ENCODE data around the gene LRRC27.

DNA sequence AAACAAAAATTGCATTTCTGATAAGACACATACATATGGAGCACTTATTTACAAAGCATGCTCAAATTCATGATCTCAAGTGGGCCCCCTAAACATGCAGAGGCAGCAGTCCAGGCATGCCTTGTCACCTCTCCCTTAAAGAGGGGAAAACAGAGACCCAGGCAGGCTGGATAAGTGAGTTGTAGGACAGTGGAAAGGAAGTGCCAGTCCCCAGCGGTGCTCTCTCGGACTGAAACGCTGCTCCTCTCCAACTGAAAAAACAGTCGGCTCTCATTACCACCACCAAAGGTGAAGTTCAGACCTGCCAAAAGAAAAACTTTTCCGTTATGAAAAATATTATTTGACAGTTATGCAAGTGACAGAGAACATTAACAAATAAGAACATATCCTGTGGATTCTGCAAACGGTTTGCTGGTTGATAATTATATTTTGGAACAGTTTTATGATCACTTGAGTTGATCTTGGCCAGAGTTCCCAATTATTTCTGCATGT lies 82.5 kb downstream of the PTPRE start:
- RAMPAGE, long total RNA = no peak
- RRBS = no CpG with 5 or more reads among the region's 6 CpGs

- RAMPAGE, long total RNA = no peak
- RRBS = no CpG with 5 or more reads among the region's 10 CpGs
These were observed 89.9 kb downstream of the PTPRE start for GRCh38 chr10:127996593-127997508.

DNA sequence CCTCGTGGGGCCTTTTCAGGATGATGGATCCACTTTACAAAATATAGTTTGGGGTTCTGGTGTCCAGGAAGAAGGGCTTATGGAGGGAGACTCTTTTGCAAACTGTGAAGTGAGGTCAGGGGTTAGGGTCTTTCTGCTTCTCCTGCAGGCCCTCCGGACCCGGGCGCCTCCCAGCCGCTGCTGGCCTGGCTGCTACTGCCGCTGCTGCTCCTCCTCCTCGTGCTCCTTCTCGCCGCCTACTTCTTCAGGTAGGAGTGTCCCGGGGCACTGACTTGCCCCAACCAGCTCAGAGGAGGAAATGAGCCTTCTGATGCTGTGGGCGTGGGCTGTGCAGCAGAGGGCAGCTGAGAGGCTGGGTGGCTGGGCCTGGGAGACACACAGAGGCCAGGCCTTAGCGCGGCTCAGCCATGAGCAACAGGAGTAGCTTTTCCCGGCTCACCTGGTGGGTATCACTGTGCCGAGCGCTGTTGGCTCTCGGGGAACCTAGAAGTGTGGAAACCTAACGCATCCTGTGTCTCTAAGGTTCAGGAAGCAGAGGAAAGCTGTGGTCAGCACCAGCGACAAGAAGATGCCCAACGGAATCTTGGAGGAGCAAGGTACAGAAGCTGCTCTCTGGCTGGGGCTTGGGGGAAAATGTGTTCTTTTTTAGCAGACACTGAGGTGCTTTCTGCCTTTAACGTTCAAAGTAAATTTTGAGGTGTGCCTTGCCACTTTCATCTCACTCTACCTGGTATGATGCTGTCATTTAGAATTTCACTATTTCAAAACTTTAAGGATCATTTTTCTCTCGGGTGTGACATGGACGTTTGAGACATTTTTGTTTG lies 78.8 kb downstream of the MKI67 start:
- RAMPAGE, long total RNA = no peak
- RRBS = 58% methylated on average over 6 of the region's 23 CpGs

- RAMPAGE, long total RNA = no peak
- RRBS = no CpG with 5 or more reads among the region's 5 CpGs
These were observed 75.3 kb downstream of the MKI67 start for GRCh38 chr10:128050660-128051541.

DNA sequence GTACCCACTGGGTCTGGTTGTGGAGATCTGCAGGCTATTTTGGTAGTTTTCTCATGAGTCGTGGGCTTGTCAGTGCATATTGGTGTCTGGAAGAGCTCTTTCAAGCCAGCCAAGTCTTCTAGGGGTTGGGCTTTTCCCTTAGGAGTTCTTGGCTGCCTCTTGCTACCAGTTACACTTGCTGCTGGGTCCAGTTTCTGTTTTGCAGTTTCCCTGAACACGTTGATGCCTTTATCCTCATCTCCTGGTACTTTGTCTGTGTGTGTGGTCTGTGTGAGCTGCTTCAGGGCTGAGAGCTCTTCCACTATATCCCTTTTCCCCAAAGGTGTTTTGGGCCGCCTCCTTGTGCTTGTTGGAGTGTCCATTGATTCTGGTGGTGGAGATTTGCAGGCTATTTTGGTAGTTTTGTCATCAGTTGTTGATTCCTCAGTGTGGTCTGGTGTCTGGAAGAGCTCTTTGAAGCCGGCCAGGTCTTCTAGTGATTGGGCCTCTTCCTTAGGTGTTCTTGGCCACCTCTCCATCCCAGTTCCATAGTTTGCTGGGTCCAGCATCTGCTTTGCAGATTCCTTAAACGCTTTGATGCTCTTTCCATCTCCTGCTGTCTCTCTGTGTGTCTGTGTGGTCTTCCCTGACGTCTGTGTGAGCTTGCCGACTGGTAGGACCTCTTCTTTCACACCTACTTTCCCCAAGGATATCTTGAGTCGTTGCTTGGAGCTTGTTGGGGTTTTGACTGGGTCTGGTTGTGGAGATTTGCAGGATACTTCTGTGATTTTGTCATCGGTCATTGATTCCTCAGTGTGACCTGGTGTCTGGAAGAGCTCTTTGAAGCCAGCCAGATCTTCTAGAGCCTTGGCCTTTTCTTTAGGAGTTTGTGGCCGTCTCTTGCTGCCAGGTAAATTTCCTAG lies 20.8 kb downstream of the MKI67 start:
- RAMPAGE, long total RNA = no peak
- RRBS = no CpG with 5 or more reads among the region's 10 CpGs

GRCh38 chr10:130109624-130110146 lies 945 bp downstream of the C10orf143 start:
- RAMPAGE, long total RNA = no peak
- RRBS = no CpG with 5 or more reads among the region's 11 CpGs

- RAMPAGE, long total RNA = no peak
- RRBS = 0% methylated on average over 2 of the region's 15 CpGs
These were observed 958 bp downstream of the GLRX3 start for GRCh38 chr10:130137130-130137567.

GRCh38 chr10:130300485-130300933 lies 164.3 kb downstream of the GLRX3 start:
- RAMPAGE, long total RNA = no peak
- RRBS = 59% methylated on average over 2 of the region's 24 CpGs

- RAMPAGE, long total RNA = no peak
- RRBS = no CpG with 5 or more reads among the region's 2 CpGs
These were observed 171.9 kb downstream of the TCERG1L start for GRCh38 chr10:131139707-131139906.

- RAMPAGE, long total RNA = no peak
- RRBS = no CpG with 5 or more reads among the region's 13 CpGs
These were observed 75.4 kb upstream of the PPP2R2D start for GRCh38 chr10:131825299-131825945.

GRCh38 chr10:131874847-131875466 lies 25.9 kb upstream of the PPP2R2D start:
- RAMPAGE, long total RNA = no peak
- RRBS = no CpG with 5 or more reads among the region's 21 CpGs

- RAMPAGE, long total RNA = no peak
- RRBS = no CpG with 5 or more reads among the region's 2 CpGs
These were observed 5.2 kb downstream of the PPP2R2D start for GRCh38 chr10:131905969-131906482.

- RAMPAGE, long total RNA = no peak
- RRBS = no CpG with 5 or more reads among the region's 9 CpGs
These were observed 10.2 kb downstream of the PPP2R2D start for GRCh38 chr10:131910887-131911453.

GRCh38 chr10:131939491-131939801 lies 38.6 kb downstream of the PPP2R2D start:
- RAMPAGE, long total RNA = no peak
- RRBS = no CpG with 5 or more reads among the region's 12 CpGs

DNA sequence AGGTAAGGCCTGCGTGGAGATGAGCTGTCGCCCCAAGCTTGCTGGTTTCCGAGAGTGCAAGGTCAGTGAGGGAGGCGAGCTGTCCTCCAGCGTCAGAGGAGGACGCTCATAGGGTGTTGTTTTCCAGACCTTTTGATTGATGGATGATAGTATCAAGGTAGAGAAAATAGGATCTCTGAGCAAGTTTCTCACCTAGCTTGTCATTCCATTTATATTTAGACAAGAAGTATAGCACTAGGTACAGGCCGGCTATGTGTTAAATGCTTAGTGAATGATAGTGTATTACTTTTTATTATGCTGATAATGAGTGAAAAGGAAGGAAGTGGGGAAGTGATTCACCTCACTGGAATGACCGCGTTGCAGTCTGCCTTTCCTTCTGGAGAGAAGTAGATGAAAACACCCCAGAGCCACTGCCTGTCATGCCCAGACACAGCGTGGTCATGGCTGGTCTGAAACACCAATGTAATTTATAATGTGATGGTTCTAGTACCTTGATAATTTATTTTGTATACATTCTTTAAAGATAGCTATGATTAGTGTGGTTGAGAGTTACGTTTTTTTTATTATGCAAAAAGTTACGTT lies 33.8 kb downstream of the BNIP3 start:
- RAMPAGE, long total RNA = no peak
- RRBS = no CpG with 5 or more reads among the region's 12 CpGs

DNA sequence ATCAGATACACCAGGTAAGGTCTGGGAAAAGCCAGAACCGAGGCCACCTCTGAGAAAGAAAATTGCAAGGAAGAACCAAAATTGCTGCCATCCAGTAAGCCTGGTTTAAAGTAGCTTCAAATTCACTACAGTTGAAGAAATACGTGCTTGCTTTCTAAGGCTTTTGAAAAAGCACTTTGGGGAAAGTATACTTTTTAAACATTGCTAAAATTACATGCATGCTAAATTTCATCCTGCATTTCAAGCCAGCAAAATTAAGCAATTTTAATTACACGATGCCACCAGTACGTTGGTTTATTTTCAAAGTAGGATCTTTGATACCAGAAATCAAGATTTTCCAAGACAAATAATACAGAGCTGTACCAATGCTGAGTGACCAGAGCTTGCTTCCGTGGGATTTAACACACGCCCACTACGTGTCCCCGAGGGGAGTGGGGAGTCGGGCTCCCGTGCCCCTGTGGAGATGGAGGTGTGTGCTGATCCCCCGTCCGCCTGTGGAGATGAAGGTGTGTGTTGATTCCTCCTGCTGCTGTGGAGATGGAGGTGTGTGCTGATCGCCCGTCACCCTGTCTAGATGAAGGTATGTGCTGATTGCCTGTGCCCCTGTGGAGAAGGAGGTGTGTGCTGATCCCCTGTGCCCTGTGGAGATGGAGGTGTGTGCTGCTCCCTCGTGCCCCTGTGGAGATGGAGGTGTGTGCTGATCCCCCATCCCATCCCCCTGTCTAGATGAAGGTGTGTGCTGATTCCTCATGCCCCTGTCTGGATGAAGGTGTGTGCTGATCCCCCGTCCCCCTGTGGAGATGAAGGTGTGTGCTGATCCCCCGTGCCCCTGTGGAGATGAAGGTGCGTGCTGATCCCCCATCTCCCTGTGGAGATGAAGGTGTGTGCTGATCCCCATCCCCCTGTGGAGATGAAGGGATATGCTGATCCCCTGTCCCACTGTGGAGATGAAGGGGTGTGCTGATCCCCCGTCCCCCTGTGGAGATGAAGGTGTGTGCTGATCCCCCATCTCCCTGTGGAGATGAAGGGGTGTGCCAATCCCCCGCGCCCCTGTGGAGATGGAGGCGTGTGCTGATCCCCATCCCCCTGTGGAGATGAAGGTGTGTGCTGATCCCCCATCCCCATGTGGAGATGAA lies 24.6 kb downstream of the BNIP3 start:
- RAMPAGE, long total RNA = no peak
- RRBS = no CpG with 5 or more reads among the region's 22 CpGs

DNA sequence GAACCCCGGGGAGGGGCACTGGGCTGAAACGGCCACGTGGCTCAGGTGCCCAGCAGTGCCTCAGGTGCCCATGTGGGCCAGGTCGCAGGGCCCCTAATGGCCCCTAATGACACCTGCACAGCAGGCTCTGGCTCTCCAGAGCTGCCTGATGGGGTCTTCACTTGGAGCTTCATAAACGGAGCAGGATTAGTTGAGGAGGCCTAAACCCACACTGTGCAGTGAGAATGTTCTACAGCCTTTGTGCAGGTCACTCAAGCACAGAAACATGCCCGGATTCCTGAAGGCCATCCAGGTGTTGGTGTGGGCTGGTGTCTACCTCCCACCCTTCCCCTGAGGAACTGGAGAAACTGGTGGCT lies 32.8 kb upstream of the DPYSL4 start:
- RAMPAGE, long total RNA = no peak
- RRBS = 87% methylated on average over 1 of the region's 6 CpGs

GRCh38 chr10:132223729-132223928 lies 36.9 kb downstream of the DPYSL4 start:
- RAMPAGE, long total RNA = no peak
- RRBS = 83% methylated on average over 1 of the region's 7 CpGs

DNA sequence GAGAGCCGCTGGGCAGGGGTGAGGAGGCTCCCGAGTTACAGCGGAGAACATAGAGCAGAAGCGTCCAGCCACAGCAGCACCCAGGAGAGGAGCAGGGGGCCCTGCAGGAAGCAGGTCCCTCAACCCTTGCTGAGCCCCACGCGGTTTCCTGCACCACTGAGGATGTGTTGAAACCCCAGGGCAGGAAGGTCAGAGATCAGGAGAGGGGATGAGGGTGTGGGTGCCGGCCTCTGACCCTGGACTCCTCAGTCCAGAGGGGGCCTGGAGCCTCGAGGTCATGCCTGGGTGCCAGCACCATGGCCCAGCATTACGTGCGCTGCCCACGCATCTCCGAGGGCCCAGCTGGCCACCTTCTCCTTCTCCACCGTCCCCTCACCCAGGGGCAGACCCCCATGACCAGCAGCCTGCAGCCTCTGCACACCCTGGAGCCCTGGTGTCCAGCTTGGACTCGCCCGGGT lies 52.2 kb downstream of the STK32C start:
- RAMPAGE, long total RNA = no peak
- RRBS = no CpG with 5 or more reads among the region's 15 CpGs

GRCh38 chr10:132331534-132332400 lies at the start of gene LRRC27:
Gene LRRC27, plus strand, starts transcription at chr10:132332193.
- RAMPAGE, long total RNA = no peak
- RRBS = under 1% methylated on average over 4 of the region's 89 CpGs

Measured in epithelial cell of alveolus of lung (primary cell).